ENCODE measurements around a stretch of chr6.

- PRO-cap = no peak
- RAMPAGE, long total RNA, 2 experiments = no peak in any of the 2 experiments
Observed at GRCh38 chr6:54010882-54011180, 100.4 kb upstream of the MLIP start.

GRCh38 chr6:54255840-54256401 is 52.3 kb upstream of the TINAG start:
- PRO-cap = no peak
- RAMPAGE, long total RNA, 2 experiments = no peak in any of the 2 experiments

DNA sequence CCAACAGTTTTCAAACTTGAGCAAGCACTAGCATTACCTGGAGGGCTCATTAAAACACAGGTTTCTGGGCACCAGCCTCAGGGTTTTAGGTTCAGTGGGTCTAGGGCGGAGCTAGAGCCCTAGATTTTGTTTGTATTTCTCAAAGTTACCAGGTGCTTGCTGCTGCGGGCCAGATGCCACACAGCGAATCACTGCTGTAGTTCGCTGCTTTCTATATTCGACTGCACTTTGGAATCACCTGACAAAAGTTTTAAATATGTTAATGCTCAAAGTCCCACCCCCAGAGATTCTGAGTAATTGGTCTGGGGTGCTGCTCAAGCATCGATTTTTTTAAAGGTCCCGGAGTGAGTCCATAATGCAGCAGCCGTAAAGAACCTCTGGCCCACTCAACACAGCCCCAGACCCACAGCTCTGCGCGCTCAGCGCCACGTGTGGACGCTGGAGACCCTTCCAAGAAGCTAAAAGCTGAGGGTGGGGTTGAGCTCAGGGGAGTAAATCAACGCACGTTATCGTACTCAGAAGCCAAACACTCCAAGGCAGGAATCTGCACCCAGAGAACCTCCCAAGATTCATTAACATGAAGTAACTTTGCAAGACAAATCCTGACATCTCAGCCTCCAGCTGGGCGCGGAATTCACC is 661 bp downstream of the COL21A1 start:
- PRO-cap = unidirectional peak, plus-strand start at position 283 of the sequence; unidirectional peak, plus-strand start at position 521 of the sequence
- RAMPAGE, long total RNA, 2 experiments = no peak in any of the 2 experiments

DNA sequence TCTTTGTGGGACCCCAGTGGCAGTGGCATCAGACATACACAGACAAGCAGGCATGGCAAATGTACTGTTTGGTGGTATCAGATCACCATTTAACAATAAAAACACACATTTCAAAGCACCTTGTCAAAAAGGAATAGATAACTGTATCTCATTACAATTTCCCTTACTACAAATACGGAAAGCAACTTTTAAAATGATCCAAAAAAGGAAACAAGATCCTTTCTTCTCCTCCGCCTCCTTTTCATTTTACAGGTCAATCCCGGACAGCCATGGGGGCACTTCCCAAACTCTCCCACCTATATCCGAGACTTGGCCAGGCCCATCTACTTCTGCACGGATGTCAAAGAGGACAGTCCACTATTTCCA is 208.9 kb upstream of the COL21A1 start:
- PRO-cap = no peak
- RAMPAGE, long total RNA, 2 experiments = no peak in any of the 2 experiments

DNA sequence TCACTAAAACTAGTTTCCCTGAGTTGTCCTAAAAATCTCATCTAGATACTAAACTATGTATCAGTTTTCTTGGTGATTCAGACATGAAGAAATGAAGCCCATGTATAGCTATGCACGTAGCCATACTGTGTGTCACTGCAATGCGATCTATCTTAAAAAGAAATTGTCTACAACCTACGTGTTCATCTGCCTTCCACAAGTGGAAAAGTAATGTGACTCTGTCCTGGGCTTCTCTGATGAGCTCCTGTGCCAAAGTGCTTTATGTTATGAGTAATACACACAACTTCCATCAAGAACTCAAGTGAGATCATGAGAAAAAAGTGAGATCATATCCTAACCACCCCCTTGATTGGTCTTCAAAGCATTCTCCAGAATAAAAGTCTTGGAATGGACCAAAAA is 281.0 kb upstream of the COL21A1 start:
- PRO-cap = no peak
- RAMPAGE, long total RNA, 2 experiments = no peak in any of the 2 experiments

GRCh38 chr6:56619468-56619933 is 335.1 kb downstream of the DST start:
- PRO-cap = no peak
- RAMPAGE, long total RNA, 2 experiments = no peak in any of the 2 experiments

GRCh38 chr6:56664004-56664451 is 290.6 kb downstream of the DST start:
- PRO-cap = bidirectional peak, plus-strand start at chr6:56664289, minus-strand start at chr6:56664163
- RAMPAGE, long total RNA, 2 experiments = no peak in any of the 2 experiments

DNA sequence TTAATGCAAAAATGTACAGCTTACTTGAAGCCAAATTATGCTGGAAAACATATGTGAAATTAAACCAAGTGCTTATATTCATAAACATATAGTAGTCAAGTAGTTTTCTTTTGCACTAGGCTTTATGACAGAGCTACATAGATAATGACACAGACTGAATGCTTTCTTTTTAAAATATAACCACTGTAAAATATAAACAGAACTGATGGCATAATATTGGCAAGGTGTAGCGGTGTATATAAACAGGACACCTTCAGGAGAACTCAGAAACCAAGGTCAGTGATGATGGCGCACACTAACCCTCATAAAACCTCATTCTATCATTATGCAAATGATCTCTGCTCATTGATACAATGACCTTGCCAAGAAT is 263.5 kb downstream of the DST start:
- PRO-cap = unidirectional peak, plus-strand start at position 266 of the sequence
- RAMPAGE, long total RNA, 2 experiments = no peak in any of the 2 experiments

GRCh38 chr6:56842537-56843507 is 111.8 kb downstream of the DST start:
- PRO-cap = unidirectional peak, plus-strand start at chr6:56842798
- RAMPAGE, long total RNA, 2 experiments = start-site peak on the minus strand in 1 of 2 experiments, at chr6:56843290-56843445 at its widest, 23 reads per replicate

DNA sequence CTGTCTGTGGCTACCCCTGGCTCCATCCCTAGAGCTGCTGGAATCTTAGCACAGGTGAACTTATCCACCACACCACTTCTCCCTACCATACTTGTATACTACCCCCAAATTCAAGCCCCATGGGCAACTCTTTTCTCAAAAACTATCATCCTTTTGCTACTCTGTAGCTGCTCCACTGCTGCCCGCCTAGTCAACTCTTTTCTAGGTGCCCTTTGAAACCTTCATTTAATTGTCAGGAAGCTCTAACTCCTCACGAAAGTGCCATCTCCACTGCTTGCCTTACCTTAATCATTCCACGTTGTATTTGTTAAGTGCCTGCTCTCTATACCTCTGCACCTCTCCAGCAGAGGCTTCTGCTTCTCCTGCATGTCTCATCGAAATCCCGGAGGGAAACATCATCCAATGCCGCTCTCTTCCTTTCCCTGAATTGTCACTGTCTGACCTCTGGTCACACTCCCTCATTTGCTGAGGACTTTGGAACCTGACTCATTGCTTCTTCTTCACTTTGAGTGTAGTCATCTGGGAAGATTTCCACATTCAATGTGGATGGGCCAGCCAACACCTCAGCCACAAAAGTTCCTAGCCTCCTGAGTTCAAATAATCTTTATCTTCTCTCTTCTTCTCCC is 78.8 kb downstream of the DST start:
- PRO-cap = no peak
- RAMPAGE, long total RNA, 2 experiments = no peak in any of the 2 experiments

DNA sequence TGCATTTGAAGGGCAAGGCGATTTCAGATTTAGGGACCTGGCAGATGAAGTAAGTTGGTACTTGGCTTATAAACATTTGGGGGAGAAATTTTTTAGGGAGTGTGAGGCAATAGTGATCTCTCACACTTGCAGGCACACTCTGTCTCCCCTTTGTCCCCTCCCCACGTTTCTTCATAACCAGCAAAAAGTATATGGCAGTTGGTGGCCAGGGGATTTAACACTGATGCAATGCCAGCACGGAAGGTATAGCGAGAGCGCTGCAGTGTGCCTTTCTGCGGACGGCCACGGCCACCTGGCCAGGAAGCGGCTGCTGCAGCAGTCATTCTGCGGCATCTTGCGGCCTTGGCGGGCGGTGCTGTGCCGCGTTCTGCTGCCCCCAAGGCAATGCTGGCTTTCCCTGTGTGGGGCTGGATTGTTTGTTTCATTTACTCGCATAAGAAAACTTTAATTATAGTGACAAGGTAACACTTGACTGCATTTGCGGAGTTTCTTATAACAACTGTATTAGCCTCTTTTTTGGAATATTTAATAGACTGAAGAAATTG is 890 bp downstream of the BEND6 start:
- PRO-cap = no peak
- RAMPAGE, long total RNA, 2 experiments = no peak in any of the 2 experiments

- PRO-cap = no peak
- RAMPAGE, long total RNA, 2 experiments = no peak in any of the 2 experiments
Observed at GRCh38 chr6:57054732-57055376, 8.4 kb downstream of the KIAA1586 start.

- PRO-cap = no peak
- RAMPAGE, long total RNA, 2 experiments = no peak in any of the 2 experiments
Observed at GRCh38 chr6:57222701-57223227, 657 bp upstream of the RAB23 start.

GRCh38 chr6:57792741-57793214 is 475.3 kb downstream of the PRIM2 start:
- PRO-cap = no peak
- RAMPAGE, long total RNA, 2 experiments = no peak in any of the 2 experiments

- PRO-cap = no peak
- RAMPAGE, long total RNA, 2 experiments = no peak in any of the 2 experiments
Observed at GRCh38 chr6:60655352-60655877, 1630.6 kb downstream of the KHDRBS2 start.

DNA sequence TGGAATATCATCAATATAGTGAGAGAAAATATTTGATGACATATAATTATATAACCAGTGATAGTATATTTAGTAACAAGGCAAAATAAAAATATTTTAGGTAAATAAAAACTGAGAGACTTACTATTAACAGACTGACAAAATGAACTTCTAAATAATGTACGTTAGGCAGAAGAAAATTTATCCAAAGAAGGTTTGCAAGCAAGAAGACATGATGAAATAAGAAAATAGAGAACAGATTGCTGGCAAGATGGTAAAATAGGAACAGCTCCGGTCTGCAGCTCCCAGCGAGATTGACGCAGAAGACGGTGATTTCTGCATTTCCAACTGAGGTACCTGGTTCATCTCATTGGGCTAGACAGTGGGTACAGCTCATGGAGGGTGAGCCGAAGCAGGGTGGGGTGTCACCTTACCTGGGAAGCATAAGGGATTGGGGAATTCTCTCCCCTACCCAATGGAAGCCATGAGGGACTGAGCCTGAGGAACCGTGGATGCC is 416.7 kb downstream of the KHDRBS2 start:
- PRO-cap = no peak
- RAMPAGE, long total RNA, 2 experiments = no peak in any of the 2 experiments

DNA sequence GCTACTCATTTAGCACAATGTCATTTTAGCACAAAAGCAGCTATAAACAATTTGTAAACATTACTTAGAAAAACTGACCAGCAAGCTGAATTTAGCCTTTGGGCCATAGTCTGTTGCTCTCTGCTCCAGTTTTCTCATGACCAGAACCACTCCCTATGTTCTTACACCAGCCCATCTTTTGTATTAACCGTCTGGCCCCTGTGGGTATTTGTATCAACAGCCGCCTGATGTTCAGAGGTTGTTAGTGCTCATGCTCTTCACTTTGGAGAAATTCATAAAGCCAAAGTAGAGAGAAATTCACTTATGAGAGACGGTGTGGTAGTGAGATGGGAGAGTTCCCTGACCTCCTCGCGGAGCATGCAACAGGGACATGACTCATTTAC is 29.1 kb downstream of the LGSN start:
- PRO-cap = no peak
- RAMPAGE, long total RNA, 2 experiments = no peak in any of the 2 experiments

DNA sequence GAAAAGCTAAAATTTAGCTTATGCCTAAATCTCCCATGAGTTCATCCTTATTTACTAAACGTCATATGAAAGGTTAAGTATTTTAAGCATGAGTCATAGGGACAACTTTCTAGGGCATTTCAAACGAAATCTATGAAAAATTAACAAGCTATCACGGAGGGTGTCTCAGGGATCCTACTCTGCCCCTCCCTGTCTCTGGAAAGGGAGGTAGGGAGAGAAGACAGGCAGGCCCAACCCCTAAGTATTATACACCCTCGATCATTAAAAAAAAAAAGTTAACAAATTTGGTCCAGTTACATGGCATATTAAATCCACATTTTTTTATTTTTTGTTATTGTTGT is 124.0 kb upstream of the PTP4A1 start:
- PRO-cap = no peak
- RAMPAGE, long total RNA, 2 experiments = no peak in any of the 2 experiments

GRCh38 chr6:63451994-63452522 is 120.2 kb upstream of the PTP4A1 start:
- PRO-cap = no peak
- RAMPAGE, long total RNA, 2 experiments = no peak in any of the 2 experiments

DNA sequence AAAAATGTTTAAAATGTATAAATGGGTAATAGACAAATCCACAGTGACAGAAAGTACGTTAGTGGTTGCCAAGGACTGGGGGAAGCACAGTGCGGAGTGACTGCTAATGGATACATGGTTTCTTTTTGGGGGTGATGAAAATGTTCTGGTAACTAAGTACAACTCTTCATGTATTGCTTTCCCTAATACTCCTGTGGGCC is 94.1 kb upstream of the PTP4A1 start:
- PRO-cap = no peak
- RAMPAGE, long total RNA, 2 experiments = no peak in any of the 2 experiments